Prostate gland (tissue), 2 donors: ENCODE measurements around a stretch of chr1.

DNA sequence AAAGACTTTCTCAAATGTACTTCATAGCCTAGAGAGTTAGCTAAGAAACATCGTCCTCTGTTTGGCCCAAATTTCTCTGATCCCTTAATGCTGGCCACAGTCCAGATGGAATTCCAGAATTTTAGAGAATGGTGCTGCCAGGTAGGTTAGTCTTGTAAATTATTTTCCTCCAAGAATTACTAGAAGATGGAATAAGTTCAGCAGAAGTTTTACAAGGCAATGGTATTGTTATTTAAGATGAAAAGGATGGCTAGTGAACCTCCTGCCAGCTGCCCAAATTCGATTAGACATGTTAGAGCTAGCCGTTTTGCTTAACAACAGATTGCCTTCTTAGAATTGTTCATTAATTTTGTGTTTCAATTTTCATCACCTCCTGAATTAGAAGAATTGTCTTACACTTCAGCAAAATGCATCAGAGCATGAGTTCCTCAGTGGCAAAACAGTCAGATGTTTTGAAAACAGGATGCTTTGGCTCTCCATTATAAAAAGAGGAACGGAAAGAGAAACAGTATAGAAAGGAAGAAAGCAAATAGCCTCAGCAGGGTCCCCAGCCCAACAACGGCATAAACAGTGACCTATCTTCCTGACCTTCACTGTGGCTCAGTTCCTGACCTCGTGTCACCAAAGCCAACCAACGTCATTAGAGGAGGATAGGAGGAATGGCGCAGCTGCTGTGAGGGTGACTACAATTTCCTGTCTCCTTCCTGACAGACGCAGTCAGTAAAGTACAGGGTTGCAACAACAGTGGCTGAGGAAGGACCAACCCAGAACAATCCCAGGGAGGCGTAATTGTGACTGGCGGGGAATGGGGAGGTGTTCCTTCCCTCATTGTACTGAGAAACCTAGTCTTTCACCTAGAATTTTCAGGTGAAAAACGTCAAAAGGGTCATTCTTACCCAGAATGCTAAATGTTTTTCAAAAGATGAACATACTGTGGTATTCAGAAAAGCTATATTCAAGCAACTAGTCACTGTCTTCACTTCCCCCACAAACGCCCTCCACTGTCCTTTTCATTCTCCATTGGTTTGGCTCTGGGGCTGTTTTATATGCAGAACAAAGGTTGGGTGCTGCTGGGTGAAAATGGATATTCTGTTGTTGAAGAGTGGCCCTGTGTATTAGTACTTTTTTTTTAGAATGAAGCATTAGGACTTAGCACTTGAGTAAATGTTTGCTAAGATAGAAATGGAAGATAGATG lies 198.0 kb upstream of the SGIP1 start:
- PRO-cap, result bidirectional peak, plus-strand start at position 716 of the sequence, minus-strand start at position 695 of the sequence
- RAMPAGE, long total RNA, 2 experiments, result no peak in any of the 2 experiments

DNA sequence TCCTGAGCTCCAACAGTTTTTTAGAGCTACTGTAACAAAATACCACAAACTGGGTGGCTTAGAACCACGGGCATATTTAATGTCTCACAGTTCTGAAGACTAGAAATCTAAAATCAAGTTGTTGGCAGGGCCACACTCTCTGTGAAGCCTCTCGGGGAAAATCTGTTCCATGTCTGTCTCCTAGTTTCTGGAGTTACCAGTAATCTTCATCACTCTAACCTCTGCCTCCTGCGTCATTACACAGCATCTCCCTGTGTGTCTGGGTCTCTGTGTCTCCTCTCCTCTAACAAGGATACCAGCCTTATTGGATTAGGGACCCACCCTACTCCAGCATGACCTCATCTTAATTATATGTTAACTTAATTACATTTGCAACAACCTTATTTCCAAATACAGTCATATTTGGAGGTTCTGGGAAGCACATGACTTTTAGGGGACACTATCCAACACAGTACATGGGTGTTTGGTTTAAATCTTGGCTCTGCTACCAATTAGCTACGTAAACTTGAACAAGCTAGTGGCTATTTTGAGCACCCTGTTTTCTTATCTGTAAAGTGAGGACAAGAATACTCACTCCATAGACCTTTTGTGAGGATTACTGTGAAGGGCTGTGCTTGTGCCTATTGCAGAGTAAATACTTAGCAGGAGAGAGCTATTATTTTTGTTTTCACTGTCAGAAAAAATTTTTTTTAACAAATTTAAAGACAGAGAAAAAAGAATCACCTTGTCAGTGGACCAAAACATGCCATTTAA lies 83.9 kb upstream of the SGIP1 start:
- PRO-cap, result no peak
- RAMPAGE, long total RNA, 2 experiments, result no peak in any of the 2 experiments

- PRO-cap, result no peak
- RAMPAGE, long total RNA, 2 experiments, result no peak in any of the 2 experiments
These were observed 30.1 kb downstream of the SGIP1 start for GRCh38 chr1:66564129-66564431.

- PRO-cap, result no peak
- RAMPAGE, long total RNA, 2 experiments, result no peak in any of the 2 experiments
These were observed 1.1 kb downstream of the MIER1 start for GRCh38 chr1:66925888-66926273.

DNA sequence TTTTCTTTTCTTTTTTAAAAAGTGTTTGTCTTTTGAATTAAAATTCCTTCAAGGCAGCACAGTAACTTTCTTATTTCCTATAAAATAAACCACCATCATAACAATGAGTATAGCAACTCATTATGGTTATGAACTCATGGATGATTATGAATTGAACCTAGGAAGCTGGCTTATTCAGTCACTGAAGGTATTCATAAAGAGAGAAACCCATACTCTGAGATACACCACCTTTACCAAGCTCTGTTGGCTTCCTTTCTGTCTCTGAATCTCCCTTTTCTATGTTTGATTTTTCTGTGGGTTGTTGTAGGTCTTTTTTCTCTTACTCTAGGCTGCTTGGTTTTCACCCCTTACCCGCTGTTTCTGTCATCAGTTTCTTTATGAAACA lies 25.2 kb downstream of the IL12RB2 start:
- PRO-cap, result no peak
- RAMPAGE, long total RNA, 2 experiments, result no peak in any of the 2 experiments

- PRO-cap, result no peak
- RAMPAGE, long total RNA, 2 experiments, result no peak in any of the 2 experiments
These were observed 104.4 kb upstream of the SERBP1 start for GRCh38 chr1:67534517-67535078.

- PRO-cap, result no peak
- RAMPAGE, long total RNA, 2 experiments, result no peak in any of the 2 experiments
These were observed 104.9 kb upstream of the GADD45A start for GRCh38 chr1:67580089-67580470.

DNA sequence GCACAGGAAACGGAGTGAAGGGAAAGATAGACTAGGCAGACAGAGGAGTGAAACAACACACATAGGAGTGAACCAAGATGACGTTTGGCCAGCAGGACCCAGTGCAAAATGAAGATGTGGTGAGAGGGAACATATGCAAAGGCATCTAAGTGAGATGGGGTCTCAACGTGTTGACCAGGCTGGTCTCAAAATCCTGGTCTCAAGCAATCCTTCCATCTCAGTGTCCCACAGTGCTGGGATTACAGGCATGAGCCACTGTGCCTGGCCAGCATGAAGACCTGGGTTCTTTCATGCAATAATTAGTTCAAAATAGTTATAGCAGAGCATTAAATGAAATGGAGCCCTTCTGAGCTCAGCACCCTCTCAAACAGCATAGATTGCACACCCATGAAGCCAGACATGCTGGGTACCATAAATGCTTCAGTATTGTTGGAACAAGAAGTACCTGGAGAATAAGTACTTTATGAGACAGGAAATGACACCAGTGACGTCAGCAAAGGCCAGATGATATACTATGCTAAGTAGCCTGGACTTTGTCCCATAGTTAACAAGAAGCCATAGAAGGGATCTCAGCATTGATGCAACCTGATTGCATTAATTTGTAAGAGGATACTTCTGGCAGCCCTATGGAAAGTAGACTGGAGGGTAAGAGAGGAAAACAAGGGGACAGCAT lies 16.5 kb upstream of the GADD45A start:
- PRO-cap, result no peak
- RAMPAGE, long total RNA, 2 experiments, result no peak in any of the 2 experiments

DNA sequence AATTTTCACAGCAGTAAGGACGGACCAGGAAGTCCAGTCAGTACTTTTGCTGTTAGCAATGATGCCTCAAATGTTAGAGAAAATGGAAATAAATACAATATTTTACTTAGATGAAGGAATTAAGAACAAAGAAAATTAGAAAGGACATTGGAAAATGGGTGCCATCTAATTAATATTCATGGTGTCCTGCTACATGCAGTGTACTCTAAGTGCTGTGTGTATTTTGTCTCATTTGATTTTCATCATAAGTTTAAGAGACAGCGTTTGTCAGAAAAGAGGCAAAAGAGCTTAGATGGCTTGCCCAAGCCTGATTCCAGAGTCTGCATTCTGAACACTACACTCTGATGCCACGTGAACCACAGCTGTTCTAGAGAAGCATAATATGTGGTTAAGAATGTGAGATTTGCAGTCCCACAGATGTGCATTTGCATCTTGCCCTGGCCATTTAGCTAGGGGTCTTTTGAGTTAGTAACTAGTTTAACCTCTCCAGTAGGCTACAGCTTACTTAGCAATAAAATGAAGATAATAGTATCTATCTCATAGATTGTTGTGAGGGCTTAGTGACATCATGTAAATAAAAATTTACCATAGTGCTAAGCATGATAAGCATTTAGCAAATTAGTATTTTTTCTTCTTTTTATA lies 9.2 kb upstream of the GADD45A start:
- PRO-cap, result no peak
- RAMPAGE, long total RNA, 2 experiments, result no peak in any of the 2 experiments

DNA sequence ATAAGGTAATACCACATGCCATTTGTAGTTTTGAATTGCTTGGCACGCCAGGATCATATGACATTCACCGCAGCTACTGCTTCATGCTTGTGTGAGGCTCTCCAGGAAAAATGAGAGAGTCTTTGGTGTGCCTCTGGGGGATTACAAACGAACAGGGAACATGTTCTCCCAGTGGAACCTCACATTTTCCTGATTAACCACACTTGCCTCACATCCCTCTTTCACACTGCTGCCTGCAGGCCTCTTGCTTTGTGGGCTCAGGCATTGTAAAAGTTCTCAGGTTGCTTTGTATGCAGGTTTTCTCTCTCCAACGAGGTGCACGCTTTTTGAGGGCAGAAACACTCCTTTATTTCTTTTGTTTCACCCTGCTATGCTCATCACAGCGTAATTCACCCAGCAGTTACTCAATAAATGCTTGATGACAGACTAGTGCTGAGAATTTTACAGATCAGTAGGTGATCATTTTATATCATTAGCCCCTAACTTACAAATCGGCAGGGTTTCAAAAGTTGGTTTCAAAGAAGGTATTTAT lies 65.2 kb downstream of the GADD45A start:
- PRO-cap, result no peak
- RAMPAGE, long total RNA, 2 experiments, result no peak in any of the 2 experiments

GRCh38 chr1:67815692-67816255 lies 17.5 kb downstream of the GNG12 start:
- PRO-cap, result no peak
- RAMPAGE, long total RNA, 2 experiments, result no peak in any of the 2 experiments

- PRO-cap, result no peak
- RAMPAGE, long total RNA, 2 experiments, result no peak in any of the 2 experiments
These were observed 86.6 kb downstream of the WLS start for GRCh38 chr1:68145625-68146300.

DNA sequence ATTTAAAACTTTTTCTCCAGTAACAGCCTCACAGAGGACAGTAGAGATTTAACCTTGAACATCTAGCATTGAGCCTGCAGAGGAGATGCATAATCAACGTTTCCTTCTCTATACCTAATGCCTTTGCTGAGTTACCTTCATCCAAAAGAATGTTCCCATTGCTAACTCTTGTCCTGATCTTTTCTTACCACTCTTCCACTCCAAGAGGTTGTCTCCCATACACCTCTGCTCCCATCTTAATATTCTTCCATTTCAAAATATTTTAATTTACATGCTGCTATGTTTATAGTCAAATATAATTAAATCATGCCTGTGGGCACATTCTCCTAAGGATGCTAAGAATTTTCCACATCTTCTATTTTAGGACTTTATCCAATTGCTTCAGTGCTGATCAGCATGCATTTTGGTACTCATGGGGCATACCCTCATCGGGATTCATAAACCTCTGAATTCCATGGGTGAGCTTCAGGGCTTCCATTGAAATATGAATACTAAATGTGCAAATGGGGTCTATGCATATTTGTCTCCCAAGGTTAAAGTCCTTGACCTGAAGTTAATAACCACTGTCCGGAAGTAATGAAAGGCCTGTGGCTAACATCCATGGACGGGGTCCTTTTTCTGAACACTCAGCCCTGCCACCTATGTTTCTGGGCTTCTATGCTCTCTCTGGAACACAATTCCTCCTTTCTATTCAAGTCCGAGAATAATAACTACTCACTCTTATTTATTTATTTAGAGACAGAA lies 55.3 kb downstream of the WLS start:
- PRO-cap, result no peak
- RAMPAGE, long total RNA, 2 experiments, result no peak in any of the 2 experiments

DNA sequence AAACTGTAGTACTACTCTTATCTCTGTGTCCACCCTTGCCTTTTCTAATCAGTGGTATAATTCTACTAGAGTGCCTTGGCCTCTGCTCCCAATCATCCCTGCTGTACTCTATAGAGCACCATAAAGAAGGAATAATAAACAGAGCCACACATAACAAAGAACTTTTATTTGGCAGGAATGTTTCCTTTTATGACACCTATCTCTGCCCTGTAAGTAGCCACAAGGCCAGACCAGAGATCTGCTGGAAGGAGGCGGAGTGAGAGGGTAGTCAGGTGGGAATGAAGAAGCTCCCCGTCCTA lies 32.8 kb downstream of the WLS start:
- PRO-cap, result no peak
- RAMPAGE, long total RNA, 2 experiments, result no peak in any of the 2 experiments

- PRO-cap, result no peak
- RAMPAGE, long total RNA, 2 experiments, result no peak in any of the 2 experiments
These were observed 90.9 kb upstream of the WLS start for GRCh38 chr1:68323020-68323759.

DNA sequence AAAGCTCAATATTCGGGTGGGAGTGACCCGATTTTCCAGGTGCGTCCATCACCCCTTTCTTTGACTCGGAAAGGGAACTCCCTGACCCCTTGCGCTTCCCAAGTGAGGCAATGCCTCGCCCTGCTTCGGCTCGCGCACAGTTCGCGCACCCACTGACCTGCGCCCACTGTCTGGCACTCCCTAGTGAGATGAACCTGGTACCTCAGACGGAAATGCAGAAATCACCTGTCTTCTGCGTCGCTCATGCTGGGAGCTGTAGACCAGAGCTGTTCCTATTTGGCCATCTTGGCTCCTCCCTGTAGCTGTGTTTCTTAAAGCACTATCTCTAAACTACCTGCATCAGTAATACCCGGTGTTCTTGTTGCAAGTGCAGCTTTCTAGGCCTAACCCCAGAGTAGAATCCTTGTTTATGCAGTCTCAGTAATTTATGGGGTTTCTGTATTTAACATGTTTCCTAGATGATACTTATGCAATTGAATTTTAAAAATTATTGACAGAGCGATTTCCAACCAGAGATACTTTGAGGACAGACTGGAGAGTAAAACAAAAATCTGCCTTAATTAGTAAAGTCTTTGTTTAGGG lies 447.4 kb upstream of the LRRC7 start:
- PRO-cap, result no peak
- RAMPAGE, long total RNA, 2 experiments, result no peak in any of the 2 experiments

DNA sequence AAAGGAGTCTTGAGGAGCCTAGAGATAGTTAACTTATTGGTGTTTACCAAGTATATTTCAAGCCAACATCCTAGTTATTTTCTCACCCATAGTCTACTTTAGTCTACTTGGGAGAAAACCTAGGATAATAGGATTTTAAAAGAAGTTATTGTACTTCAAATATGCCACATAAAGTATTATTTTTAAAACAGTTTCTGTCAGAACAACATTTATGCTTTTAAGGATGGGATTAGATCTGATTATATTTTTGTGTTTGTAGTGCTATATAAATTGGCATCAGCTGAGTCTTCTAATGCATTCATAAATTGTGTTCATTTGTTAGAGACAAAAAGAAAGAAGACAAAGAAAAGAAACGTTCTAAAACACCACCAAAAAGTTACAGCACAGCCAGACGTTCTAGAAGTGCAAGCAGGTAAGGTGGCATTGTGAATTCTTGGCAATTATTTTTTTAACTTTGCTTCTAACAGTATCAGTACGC lies 25.4 kb downstream of the SRSF11 start:
- PRO-cap, result no peak
- RAMPAGE, long total RNA, 2 experiments, result no peak in any of the 2 experiments

DNA sequence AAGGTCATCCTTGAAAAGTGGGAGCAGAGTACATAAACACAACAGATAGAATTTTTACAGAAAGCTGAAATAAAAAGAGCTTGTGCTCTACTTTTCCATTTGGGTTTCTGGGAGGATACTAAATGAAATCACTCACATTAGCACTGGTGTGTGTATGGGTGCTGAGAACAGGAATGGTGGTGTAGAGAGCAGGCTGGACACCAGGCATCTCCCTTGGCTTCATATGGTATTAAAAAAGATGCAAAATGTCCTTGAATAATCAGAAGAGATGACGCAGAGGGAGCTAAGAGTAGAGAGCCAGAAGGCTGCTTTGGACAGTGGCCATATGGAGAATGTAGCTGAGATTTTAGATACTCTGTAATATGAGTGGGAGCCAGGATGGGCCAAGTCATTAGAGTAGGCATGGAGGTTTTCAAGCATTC lies 112.3 kb upstream of the ZRANB2 start:
- PRO-cap, result no peak
- RAMPAGE, long total RNA, 2 experiments, result no peak in any of the 2 experiments

- PRO-cap, result no peak
- RAMPAGE, long total RNA, 2 experiments, result no peak in any of the 2 experiments
These were observed 323.7 kb upstream of the ZRANB2 start for GRCh38 chr1:71404396-71405132.

GRCh38 chr1:72283152-72283550 lies 812 bp upstream of the NEGR1 start:
- PRO-cap, result no peak
- RAMPAGE, long total RNA, 2 experiments, result no peak in any of the 2 experiments